ENCODE measurements around a stretch of chr20.

DNA sequence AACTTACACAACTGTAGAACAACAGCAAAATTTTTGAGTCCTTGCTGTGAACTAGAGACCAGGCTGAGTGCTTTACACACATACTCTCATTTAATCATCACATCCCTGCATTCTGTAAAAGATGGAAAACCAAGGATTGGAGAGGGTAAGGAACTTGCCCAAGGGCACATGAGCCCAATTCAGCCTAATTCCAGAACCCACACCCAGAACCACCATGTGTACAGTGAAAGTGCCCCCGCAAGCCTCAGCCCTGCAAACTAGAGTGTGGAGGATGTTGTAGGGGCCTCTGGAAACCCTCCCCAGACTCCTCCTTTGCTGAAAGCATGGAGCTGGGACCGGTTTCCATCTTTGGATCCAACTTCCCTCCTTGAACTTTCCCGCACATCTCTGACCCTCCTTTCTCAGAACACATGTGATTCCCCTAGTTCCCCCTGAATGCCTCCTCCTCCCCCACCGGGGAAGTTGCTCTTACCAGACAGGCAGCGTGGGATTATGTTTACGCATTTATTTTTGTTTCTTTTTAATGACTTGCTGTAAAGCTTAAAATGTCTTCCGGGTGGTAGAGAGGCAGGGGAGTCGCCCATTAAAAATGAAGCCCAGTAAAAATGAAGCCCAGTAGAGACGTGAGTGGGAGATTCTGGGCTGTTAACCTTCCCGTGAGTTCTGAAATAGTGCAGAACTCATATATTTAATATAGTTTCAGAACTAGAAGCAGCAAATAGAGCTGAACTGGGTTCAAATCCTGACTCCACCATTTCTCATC, 8.2 kb upstream of the PTPN1 start:
- PRO-cap, result no peak

DNA sequence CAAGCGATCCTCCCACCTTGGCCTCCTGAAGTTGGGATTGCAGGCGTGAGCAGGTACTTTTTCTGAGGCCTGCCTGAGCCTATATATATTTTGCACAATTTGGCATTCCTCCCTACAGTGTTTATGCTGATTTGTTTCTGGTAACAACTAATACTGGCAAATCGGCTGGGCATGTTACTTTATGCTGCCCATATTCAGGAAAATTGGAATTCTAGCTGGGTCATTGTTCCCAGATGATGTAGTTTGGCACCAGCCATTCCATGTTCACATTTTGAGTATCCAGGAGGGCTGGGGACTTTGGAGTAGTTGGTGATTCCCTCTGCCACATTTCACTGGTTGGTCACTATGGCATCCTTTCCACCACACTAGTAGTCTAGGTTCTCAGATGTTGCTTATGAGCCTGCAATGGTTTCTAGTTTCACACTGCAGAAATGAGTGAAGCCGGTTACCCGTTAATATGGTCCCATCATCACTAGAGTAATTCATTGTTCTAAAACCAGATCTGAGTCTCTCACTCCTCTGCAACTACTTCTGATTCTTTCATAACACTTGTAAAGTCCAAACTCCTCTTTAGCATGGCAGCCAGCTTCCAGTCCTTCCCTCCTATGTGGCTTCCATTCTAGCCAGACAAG, 4.5 kb downstream of the PTPN1 start:
- PRO-cap, result no peak

DNA sequence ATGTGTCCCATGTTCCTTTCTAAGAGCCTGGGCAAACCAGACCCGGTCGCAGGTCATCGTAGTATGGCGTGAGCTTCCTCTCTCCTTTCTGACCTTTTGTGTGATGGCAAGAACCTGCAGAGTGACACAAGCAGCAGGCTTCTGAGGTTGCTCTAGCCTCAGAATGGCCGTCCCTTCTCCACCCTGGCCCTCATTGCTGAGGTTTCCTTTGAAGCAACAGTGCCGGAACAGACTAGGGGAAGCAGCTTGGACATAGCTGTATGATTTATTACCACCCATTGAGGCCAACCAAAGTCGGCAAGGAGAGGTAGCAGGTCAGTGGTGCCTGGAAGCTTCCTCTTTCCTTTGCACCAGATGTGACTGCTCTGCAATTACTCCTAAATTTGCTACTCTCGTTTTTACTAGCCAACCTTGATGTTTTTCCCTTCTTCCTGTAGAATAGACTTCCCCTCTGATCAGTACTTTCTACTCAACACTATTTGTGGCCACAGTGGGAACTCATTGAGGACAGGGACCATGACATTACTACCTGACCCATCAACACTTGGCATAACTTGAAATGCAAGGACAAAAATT, 31.4 kb downstream of the PTPN1 start:
- PRO-cap, result no peak

DNA sequence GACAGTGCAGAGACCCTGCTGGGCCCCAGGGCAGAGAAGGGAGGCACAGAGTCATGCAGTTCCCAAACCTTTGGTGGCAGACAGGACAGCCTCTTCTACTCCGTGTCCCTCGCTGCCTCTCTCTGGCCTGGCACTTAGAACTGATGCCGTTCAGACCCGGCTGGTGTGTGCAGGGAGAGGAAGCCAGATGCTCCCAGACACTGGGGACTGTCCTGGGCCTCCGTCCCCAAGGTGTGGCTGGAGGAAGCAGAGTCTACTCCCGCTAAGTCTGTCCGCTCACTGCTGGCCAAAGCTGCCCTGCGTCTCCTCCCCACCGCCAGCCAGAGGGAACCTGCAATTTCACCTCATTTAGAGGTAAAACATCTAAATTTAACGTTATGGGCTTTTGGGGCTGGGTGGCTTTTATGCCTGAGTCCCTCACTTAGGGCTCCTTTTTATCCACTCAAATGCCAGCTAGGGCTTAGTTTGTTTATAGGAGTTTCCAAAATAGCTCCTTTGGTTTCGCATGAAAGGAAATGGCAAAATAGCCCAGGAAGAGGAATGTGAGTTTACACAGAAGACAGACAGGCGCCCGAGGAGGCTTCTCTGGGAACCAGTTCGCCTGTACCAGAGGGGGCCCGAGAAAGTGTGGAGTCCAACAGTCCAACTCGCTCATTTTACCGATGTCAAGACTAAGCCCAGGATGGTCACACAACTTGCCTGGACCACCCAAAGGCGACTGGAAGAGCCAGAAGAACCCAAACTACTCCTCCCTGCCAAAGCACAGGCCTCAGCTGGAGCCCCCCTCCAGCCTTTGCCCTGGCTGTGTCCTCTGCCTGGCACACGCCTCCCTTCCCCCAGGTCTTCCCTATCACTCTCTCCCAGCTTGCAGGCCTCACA, 54.6 kb downstream of the RIPOR3 start:
- PRO-cap, result no peak

DNA sequence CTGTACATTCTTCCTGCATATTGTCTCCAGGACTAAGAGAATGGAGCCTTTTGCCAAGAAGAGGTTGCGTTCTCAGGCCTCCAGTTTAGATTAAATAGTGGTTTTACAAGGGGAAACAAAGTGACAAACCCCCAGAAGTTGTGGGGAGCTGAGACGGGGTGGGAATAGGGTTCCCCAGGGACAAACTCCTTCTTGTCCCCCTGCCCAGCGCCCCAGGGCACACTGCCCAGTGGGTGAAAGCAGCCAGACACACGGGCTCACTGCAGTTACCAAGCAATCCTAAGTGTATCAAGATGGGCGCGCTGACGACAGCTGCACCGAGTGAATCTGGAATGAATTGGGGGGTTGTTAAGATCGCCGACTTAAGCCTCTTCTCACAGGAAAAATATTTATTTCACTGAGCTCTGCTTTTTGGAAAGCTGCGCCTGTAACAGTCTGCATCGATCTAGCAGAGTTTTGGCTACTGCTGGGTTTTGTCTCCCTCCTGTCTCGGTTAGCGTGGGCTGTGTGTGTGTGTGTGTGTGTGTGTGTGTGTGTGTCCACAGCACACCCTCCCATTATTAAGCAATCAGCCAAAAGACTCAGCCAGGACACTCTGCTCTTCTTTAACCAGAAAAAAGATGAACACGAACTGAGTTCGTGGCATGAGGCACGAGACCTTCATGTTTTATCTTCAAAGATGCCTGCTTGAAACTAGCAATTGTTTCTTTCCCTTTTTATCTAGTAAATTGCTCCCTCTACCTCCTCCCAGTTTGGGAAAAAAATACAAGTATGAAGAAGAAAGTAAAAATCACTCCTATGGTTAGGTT, 36.0 kb downstream of the RIPOR3 start:
- PRO-cap, result bidirectional peak, plus-strand start at position 469 of the sequence, minus-strand start at position 448 of the sequence

- PRO-cap, result no peak
Measured at GRCh38 chr20:50689286-50689770, 2.0 kb downstream of the RIPOR3 start.

- PRO-cap, result no peak
Measured at GRCh38 chr20:50727361-50727560, 4.1 kb upstream of the PARD6B start.

DNA sequence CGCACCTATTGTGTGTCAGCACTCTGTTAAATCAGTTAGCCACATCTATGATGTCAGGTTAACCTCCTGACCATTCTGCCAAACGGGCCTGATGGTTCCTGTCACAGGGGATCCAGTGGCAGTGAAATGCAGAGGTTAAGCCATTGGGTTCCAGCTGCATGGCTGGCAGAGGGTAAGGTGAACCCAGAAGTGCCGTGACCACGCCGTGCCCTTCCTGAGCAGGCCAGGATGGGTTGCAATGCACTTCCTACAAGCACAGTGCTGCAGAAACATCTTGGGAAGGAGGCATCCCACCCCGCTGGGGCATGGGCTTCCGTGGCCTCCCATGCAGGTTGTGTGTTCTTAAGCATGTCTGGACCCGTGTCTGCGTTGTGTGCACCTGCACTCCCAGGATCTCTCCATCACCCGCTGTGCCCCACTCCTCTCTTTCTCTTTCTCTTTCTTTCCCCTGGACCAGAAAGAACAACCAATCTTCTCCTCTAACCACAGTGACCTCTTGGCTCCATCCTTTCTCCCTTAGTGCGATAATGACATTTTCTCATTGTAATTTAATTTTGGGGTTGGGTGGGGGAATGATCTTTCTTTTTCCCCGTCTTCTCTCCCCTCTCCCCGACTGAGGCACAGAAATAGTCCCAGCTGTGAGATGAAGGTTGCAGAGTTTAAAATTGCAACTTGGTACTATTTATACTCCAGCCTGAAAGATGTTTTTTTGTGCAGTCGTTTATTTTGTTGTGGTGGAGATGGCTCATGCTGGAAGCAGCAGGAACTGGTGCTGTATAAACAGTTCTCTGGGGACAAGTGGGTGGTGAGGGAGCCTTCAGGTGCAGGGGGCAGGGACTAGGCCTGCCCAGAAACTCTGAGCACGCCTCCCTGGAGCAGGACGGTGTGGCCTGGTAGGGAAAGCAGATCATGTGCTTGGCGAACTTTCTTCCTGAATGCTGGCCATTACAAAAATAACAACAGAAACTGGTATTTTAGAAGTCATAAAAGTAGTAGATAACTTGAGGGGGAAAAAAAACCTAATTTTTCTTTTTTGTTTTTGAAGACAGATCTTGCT, 20.5 kb downstream of the BCAS4 start:
- PRO-cap, result no peak

GRCh38 chr20:50848257-50849520, 53.8 kb downstream of the BCAS4 start:
- PRO-cap, result no peak

GRCh38 chr20:50928407-50928874, 2.8 kb downstream of the ADNP start:
- PRO-cap, result no peak

DNA sequence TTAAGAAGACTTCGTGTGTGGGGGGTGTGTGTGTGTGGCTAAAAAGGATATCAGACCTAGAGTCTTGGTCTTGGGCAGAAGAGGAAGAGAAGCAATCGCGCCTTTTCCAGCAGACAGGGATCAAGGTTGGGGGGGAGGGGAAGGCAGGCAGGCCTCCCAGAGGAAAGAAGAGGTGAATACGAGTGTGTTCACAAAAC, 1.4 kb downstream of the ADNP start:
- PRO-cap, result no peak

GRCh38 chr20:50982539-50982711, 23.8 kb downstream of the MOCS3 start:
- PRO-cap, result no peak

DNA sequence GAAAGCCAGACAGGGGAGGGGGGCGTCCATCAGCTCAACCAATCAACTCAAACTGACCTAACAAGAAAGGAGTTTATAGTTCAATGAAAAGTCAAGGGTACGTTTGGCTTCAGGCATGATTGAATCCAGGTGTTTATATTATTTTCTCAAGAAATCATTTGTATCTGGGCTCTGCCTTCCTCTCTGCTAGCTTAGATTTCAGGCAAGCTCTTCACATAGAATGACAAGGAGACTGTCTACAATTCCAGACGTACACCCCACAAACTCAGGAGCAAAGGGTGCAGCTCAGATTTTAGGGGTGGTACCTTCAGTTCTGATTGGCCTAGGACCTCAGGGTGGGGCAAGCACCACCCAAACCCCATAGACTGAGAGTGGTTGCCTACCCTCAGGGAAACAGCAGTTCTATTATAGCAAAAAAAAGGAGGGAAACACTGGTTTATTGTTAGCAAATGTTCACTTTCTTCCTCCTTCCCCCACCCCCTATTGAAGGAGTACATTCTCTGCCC, 256.0 kb downstream of the NFATC2 start:
- PRO-cap, result no peak

GRCh38 chr20:51509683-51510173, 32.8 kb downstream of the NFATC2 start:
- PRO-cap, result no peak

- PRO-cap, result no peak
Measured at GRCh38 chr20:51560515-51561114, 18.1 kb upstream of the NFATC2 start.

DNA sequence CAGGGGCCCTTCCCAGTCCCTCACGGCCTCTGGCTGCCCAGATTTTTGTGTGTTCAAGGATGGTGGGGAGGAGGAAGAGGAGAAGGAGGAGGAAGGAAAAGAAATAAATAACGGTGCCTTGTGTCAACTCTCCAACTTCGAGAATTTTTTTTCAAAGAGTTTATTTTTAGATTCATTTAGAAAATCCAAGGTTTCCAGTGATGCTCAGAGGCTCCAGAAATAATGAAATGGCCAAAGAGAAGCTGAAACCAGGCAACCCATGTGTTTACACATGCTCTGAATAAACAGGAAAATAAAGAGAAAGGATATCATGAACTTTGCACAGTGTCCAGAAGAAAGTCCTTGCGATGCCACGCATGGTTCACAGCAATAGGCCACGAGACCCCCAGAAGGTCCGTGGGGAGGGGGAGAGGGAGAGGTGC, 20.8 kb upstream of the NFATC2 start:
- PRO-cap, result no peak

DNA sequence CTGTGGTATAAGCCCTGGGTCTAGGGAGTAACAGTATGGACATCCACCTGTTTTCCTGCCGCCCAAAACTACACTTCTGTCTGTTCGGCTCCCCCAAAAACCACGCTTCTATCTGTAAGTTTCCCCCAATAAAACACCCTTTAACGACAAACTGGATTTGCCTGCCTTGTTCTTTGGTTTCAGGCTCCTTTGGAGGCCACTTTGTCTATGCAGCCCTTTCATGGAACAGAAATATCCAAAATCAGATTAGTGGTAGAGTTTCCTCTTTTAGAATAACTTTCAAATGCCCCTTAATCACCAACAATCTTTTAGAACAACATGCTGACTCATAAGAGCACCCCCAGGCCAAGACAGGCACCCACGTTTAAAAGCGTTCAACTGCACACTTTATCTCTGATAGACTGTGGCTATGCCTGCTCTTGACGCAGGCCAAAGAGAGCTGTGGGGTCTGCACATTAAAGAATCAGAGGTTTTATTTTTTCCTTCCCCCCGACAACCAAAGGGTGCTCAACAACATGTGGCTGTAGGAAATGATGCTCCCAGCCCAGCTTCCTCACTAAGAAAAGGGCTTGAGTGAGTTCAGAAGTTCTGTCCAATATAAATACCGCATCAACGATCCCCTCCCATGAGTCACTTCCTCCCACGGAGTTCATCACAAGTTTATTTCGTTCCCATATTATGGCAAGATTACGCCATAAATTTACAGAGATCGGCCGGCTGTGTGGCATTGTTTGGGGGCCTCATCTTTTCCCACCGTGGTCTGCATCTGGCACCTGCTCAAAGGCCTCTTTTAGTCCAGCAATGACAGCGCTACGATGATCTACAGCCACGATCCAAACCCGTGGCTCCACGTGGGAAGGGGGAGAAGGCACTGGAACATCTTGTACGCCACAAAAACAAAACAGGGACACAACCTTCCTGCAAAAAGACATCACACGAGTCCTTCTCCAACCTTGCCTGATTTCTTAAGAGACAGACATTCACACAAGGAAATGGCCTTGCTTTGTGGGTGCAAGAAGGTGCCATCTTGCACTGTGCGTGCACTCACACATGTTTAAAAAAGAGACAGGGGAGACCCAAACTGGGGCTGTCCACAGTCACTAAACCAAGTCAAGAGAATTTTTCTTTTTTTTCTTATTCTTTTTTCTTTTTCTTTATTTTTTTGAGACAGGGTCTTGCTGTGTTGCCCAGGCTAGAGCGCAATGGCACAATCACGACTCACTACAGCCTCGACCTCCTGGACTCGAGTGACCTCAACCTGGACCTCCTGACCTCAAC, 88.8 kb upstream of the NFATC2 start:
- PRO-cap, result bidirectional peak, plus-strand start at position 396 of the sequence, minus-strand start at position 405 of the sequence; bidirectional peak, plus-strand start at position 695 of the sequence, minus-strand start at position 531 of the sequence

DNA sequence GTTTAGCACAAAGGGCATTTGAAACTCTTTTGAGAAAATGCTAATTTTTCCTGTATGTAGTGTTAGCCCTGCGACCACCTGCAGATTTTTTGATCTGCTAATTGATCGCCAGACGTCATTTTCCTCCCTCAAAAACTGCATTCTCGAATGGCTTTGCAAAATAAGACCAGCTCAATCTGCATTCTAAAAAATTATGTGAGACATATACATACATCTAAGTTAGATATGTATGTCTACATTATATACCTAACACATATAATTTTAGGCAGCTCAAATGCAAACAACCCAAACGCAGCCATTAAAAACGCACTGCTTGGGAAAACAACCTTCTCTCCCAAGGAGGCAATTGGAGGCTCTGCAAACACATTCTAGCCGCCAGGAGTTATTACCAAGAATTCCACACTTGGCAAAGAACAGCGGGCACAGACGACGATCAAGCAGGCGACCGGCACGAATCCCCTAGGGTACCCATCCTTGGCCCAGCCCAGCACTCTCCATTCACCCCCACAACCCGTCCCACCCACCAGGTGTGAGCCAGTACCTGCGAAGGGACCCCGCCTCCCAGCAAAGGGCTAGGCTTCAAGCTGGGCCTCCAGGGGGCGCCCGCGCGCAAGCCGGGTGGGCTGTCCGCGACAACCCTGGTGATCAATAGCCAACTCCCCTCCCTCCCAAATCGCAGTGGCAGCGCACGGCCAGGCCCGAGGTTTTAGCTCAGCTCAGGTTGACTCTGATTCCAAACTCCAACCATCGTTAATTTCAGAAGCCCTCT, 2.4 kb downstream of the SALL4 start:
- PRO-cap, result unidirectional peak, plus-strand start at position 655 of the sequence

DNA sequence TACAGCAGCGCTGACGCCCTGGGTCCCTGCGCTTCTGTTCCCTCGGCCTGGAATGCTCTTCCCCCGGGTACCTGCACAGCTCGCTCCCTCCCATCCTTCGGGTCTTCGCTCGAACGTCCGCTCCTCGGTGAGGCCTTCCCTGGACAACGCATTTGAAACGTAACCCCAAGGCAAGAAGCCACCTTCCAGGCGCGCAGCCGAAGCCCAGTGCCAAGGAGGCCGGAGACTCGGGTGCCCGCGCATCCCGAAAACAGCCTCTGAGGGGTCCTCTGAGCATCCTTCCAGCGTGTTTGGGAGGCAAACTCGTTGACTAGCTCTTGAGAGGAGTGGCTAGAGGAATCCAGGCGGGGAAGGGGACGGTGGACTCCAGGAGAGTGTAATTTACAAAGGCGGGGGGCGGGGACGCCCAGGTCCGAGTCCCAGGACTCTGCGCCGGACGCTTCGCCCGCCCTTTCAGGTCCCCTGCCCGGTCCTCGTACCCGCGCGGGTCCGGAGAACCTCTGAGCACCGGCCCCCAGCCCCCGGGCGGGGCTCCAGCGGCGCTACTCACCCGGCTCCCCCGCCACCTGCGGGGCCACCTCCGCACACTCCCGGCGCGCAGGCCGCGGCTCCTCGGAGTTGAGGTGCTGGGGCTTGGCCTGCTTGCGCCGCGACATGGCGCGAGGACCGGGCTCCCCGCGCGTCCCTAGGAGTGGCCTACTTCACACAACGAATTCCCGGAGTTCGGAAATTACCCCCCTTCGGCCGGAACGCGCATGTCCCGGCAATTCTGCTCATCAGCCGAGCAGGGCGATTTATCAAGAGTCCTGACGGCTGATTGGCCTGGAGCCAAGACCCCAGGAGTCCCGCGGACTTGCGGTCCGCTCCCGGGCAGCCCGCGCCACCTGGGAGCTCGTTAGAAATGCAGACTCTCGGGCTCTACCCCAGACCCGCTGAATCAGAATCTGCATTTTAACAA, 86.7 kb downstream of the ZFP64 start:
- PRO-cap, result unidirectional peak, minus-strand start at position 693 of the sequence

DNA sequence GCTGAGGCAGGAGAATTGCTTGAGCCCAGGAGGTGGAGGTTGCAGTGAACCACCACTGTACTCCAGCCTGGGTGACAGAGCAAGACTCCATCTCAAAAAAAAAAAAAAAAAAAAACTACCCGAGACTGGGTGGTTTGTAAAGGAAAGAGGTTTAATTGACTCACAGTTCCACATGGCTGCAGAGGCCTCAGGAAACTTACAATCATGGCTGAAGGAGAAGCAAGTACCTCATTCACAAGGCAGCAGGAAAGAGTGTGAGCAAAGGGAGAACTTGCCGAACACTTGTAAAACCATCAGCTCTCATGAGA, 30.6 kb upstream of the ZFP64 start:
- PRO-cap, result no peak

All from A673 (cell line).